T-cell (primary cell): ENCODE measurements around a stretch of chr1.

DNA sequence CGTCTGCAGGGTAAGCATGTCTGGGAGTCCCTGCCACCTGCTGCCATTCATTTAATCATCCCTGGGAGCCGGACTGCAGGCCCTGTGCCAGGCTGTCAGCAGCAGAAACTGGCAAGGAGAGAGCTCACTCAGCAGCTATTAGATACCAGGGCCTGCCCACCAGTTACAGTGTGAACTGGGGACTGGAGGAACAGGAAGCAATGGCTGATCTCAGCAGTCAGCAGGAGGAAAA lies 75.7 kb upstream of the C1orf87 start:
- PRO-cap, 7 experiments = no peak in any of the 7 experiments

- PRO-cap, 7 experiments = peak in 7 of 7 experiments; most common plus-strand start chr1:61076955 (in 6); most common minus-strand start chr1:61077186 (in 7)
Measured at GRCh38 chr1:61076650-61077618, 5.4 kb upstream of the NFIA start.

GRCh38 chr1:61140212-61141426 lies 58.3 kb downstream of the NFIA start:
- PRO-cap, 7 experiments = no peak in any of the 7 experiments

- PRO-cap, 7 experiments = no peak in any of the 7 experiments
Measured at GRCh38 chr1:61151984-61152484, 69.7 kb downstream of the NFIA start.

DNA sequence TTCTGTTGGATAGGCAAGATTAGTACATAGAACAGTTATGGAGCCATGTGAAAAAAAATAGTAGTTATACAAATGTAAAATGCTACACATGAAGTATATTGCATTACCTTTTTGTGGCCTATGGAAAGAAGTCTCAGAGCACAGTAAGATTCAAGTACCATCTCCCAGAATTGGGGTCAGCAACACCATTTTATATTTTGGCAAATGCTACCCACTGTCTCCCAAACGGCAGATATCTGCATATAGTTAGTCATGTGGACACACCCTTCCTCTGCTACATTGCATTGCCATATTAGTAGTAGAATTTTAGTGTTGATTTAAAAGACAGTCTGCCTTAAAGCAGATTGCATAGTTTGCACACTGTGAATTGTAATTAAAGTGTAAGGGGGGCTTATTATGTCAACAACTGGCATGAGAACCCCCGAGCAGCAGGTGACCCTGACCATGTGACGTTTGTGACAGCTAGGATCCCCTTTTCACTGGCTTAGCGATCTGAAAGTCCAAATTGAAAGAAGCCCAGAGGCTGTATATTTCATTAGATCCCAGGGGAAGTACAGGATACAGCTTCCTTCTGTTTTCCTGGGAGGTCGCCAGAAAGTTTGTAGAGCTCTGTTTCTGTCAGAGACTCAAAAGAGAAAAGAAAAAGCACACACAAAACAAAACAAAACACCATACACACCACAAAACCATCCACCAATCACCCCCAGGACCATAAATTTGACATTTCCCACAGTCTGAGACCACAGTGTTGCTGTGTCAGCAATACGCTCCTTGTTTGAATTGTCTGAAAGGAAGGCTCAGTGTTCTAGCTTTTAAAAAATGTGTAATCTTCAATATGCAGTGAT lies 172.4 kb downstream of the NFIA start:
- PRO-cap, 7 experiments = no peak in any of the 7 experiments

DNA sequence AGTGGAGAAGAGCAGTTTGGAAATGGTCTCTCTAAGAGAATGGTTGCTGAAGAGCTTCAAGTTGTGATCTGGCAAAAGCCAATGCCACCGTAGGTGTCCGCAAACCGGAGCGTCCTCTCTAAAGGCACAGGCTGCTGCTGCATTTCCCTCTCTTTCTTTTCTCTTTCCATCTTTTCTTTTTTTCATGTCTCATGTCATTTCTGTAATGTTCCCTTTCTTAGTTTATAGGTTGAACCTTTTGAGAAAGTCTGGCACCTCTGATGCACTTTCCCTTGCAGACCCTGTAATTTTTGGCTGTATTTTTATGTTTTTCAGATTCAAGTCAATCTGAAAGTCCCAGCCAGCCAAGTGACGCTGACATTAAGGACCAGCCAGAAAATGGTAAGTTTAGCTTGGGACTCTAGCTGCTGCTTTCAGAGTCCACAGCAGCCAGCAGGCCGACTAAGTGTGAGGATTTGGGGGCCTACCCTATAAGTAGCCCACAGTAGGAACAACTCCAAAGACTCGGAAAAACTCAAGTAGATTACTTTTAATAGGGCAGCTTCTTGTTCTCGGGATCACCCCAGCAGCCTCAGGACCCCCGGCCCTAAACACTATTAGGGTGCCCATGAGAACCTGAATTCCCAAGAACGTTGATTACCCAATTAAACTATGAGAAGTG lies 195.0 kb downstream of the NFIA start:
- PRO-cap, 7 experiments = no peak in any of the 7 experiments

GRCh38 chr1:62286638-62287336 lies 32.4 kb downstream of the KANK4 start:
- PRO-cap, 7 experiments = no peak in any of the 7 experiments

DNA sequence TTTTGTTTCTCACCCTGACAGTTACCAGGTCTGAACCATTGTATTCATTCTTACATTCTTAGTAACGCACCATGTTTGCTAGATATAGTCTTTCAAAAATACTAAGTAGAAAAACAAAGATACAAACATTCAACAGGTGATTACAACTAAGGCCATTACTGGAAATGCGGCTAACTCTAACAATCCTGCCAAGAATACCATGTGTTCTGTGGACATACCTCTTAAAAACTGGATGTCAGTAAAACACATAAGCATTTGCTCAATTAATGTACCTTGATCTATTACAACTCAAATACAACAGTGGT lies 15.4 kb downstream of the ANGPTL3 start:
- PRO-cap, 7 experiments = no peak in any of the 7 experiments

- PRO-cap, 7 experiments = no peak in any of the 7 experiments
Measured at GRCh38 chr1:63323116-63323961, 972 bp downstream of the FOXD3 start.

GRCh38 chr1:63327353-63328018 lies 5.1 kb downstream of the FOXD3 start:
- PRO-cap, 7 experiments = no peak in any of the 7 experiments

- PRO-cap, 7 experiments = no peak in any of the 7 experiments
Measured at GRCh38 chr1:63548588-63549160, 25.3 kb downstream of the EFCAB7 start.

DNA sequence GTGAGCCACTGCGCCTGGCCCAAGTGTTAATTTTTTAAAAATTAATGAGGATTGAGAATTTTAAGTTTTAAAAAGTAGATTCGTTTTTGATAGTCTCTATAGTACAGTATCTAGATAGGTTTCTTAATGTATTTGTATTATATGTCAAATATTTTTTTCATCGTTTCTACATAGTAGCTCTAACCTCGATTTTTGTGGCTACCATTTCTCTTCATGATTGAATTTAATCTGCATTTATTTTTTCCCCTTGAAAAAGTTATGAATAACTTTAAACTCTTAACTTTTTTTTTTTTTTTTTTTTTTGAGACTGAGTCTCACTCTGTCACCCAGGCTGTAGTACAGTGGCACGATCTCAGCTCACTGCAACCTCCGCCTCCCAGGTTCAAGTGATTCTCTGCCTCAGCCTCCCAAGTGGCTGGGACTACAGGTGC lies 33.0 kb upstream of the PGM1 start:
- PRO-cap, 7 experiments = no peak in any of the 7 experiments

DNA sequence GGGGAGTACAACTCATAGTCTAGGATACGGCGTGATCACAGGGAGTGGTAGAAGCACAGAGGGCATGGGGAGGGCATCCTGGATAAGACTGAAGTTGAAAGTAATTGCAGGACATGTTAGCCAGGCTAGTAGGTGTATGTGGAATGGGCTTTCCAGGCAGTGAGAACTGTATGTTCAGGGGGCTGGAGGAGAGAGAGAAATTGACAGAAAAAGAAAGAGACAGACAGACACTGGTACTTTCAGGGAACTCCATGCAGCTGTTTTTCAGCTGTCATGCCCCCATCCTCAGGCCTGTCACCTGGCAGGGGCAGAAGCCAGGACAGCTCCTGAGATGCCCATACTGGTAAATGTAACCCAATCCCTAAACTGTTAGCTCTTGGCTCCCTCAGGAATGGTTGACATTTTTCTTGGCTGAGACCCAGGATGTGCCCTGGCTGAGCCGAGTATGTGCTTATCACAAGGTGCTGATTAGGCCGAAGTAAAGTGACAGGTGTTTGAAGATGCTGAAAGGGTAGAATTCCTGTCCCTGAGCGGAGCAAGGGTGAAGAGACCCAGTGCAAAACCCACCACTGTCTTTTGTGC lies 50.6 kb downstream of the PGM1 start:
- PRO-cap, 7 experiments = no peak in any of the 7 experiments

DNA sequence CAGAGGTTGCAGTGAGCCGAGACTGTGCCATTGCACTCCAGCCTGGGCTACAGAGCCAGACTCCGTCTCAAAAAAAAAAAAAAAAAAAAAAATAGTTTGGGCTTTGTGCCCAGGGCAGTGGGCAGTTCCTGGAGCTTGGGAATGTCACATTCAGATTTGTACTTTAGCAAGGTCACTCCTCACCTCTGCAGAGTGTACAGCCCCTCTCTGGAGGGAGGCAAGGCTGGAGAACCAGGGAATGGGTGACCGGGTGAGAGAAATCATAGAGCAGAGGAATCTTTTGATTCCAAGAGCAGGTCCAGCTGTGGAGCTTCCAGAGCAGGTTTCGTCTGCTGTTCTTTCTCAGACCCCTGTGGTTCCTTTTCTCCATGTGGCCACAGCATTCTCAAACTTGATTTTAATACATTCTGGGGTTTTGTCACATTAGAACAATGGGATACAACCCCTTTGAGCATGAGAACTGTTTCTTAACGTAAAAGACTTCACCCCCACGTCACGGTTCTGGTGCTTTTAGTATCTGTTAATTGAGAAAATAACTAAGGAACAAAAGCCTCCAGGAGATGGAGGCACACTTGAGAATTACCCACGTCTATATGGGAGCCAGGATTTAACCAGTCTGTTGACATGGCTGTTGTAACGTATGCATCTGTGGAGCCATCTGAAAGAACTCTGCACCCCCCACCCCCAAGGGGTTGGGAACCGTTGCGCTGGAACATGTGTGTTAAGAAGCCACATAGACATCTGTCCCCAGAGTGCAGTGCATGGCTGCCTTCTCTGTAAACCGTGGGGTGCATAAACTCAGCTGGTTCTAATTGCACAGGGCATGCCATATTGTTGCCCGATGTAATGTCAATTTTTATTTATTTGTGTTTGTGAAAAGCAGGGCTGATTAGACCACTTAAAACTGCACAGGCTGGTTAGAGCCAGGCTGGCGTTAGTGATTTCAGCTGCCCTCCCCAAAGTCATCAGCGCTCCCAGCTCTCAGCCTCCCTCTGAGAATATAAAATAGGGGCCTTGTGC lies 70.4 kb upstream of the ROR1 start:
- PRO-cap, 7 experiments = no peak in any of the 7 experiments

GRCh38 chr1:63804921-63805403 lies 31.1 kb downstream of the ROR1 start:
- PRO-cap, 7 experiments = no peak in any of the 7 experiments

DNA sequence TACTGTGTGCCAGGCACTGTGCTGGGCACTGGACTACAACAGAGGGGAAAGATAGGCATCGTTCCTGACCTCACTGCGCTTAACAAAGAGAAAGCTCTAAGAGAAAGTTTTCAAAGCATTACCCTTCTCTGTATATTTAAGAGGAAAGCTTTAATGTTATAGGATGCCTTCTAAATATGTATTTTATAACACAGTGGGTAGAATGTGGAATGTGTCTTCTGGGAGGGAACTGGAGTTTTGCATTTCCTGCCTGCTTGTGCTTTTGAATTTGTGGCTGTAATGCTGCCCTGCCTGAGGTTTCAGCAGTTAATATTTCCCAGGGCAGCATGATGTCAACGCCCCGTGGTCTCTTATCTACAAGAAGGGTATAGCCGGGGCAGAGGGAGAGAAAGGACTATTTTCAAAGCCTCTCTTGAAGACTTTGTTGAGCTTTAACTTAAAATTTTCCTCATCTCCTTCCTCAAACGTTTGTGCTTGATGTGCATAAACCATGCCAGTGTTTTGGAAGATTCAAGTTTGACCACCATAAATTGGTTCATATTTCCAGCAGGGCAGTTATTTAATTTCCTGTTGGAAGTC lies 43.2 kb downstream of the ROR1 start:
- PRO-cap, 7 experiments = no peak in any of the 7 experiments

DNA sequence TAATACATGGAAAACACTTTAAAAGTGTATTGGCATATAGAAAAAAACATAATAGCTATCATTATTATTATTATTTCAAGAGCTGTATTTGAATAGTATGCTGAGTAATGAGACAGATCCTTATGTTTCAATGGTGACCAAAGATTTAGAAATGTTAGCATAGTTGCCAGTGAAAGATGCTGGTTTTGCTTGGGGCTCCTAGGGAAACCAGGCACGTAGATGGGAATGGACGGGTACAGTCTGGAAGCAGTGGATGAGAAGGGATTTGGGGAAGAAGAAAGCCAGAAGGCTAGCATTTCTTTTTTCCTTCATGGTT lies 111.2 kb downstream of the ROR1 start:
- PRO-cap, 7 experiments = no peak in any of the 7 experiments

- PRO-cap, 7 experiments = no peak in any of the 7 experiments
Measured at GRCh38 chr1:63893969-63894631, 120.3 kb downstream of the ROR1 start.

- PRO-cap, 7 experiments = no peak in any of the 7 experiments
Measured at GRCh38 chr1:64606868-64607756, 137.2 kb downstream of the CACHD1 start.

GRCh38 chr1:64679294-64680203 lies 65.3 kb upstream of the RAVER2 start:
- PRO-cap, 7 experiments = no peak in any of the 7 experiments